NT2/D1 (cell line): ENCODE measurements around the genes PKNOX2, PATE4 and KIRREL3.

- RRBS, 2 experiments = 1 to 2% methylated on average over 21 of the region's 58 CpGs
Measured at GRCh38 chr11:125164373-125165081, at the start of gene PKNOX2. Gene PKNOX2, plus strand, starts transcription at chr11:125164751.

- RRBS, 2 experiments = no CpG with 5 or more reads among the region's 4 CpGs
Measured at GRCh38 chr11:125168132-125168672, 3.7 kb downstream of the PKNOX2 start.

- RRBS, 2 experiments = no CpG with 5 or more reads among the region's 9 CpGs
Measured at GRCh38 chr11:125385312-125385733, 110.7 kb downstream of the FEZ1 start.

GRCh38 chr11:125455882-125456439 is 40.1 kb downstream of the FEZ1 start:
- RRBS, 2 experiments = 96 to 100% methylated on average over 2 of the region's 16 CpGs

DNA sequence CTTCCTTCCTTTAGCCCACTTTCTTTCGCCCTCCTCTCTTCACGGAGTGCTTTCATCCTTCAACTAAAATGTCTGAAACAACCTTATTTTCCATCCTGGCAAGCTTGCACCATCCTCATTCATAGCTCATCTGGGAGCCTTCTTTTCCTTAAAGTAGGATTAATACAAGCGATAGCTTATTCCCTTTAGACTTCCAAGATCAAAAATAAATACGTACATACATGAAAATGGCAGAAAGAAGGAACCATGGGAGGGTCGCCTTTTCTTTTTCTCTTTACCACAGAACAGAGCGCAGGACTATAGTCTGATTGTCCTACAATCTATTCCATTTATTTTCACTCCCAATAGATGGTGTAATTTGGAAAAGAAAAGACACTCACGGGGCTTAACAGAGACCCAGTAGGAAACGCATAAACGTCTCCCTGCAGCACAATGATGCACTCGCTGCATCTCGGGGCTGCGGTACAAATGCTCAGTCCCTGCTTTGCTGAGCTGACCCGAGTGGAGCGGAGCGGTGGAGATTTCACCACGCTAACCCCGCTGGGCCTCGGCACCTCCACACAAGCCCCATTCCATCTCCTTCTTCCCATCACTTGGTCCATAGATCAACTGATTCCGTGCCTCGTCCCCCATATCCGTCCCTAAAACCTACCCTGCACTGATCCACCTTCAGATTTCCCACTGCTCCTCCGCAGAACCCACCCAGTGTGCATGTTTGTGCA is 1.6 kb downstream of the FEZ1 start:
- RRBS, 2 experiments = no CpG with 5 or more reads among the region's 22 CpGs

- RRBS, 2 experiments = no CpG with 5 or more reads among the region's 3 CpGs
Measured at GRCh38 chr11:125833060-125833479, at the start of gene PATE4. Gene PATE4, plus strand, starts transcription at chr11:125833316.

DNA sequence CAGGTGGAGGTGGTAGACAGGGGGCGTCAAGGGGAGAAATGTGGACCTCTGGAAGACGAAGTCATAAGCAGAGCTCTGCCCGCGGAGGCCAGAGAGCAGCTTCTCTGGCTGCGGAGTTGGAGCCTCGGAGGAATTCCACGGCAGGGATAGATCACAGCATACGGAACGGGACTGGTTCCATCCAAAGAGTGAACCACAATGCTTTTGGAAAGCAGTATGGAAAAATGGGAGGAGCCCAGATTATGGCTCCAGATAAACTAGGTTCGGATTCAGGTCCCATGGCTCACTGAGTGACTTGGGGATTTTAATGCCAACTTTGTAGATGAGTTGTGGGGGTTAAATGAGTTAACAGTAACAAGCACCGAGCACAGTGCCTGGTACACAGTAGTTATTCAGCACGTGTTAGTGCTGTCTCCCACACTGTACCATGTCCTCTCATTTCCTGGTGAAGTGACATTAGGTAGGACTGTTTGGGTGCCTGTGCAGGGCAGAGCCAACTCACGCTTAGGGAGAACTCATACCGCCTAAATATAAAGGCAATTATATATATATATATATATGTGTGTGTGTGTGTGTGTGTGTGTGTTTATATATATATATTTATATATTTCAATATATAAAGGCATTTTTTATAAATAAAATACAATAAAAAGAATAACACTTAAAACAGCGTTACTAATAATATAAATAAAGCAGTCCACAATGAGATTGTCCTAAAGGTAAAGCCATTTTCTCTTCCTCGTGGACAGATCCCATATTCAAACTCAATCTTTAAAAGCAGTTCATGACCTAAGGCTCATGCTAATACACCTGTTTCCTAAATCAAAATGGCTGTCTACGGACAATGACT is 12.4 kb downstream of the VSIG10L2 start:
- RRBS, 2 experiments = no CpG with 5 or more reads among the region's 17 CpGs

DNA sequence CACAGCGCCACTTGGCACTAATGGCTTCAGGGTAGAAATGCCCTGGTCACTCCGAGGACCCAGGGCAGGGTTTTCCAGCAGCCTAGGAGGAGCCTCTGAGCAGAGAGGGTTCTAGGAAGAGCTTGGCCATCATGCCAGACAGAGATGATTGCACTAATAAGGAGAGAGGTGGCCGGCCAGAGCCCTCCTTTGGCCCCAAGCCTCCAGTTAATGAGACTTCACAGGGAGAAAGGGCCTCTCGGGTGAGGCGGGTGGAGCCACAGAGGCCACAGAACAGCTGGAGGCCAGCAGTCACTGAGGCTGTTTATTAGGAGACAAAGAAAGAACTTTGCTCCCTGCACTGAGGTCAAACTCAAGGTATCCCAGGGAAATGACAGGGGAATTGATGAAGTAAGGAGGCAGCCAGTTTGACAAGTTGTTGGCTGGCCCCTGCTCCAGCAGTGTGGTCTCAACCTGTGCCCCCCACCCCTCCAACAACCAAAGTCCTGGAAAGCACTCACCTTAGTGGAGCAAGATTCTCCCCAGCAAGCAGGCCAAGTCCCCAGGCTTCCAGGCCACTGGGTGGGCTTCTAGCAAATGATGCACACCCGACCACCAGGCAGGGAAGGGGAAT is 53.4 kb downstream of the RPUSD4 start:
- RRBS, 2 experiments = no CpG with 5 or more reads among the region's 6 CpGs

DNA sequence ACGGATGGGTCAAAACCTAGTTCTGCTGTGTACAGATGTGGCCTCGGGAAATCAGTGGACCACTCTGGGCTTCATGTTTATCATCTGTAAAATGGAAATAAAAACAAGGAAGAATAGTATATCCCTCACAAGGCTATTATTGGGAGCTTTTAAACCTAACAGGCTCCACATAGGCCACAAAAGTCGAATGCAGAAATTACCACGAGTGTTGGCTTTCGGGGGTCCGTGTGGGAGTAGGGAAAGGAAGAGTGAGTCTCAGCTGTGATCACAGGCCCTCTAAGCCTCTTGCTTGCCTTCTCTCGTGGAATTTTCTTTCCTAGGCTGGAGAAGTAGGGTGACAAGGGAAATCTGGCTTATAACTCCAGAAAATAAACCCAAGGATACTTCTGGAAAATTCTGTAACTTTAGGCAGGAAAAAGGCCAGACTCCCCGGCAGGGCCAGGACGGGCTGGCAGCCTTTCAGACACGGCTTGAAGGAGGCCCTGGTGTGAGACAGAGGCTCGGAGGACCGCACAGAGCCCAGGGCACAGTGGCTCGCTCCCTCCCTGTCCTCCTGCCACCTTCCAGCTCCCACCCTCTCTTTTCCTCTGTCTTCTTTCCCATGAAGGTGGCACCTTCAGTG is 19.2 kb downstream of the RPUSD4 start:
- RRBS, 2 experiments = no CpG with 5 or more reads among the region's 13 CpGs

DNA sequence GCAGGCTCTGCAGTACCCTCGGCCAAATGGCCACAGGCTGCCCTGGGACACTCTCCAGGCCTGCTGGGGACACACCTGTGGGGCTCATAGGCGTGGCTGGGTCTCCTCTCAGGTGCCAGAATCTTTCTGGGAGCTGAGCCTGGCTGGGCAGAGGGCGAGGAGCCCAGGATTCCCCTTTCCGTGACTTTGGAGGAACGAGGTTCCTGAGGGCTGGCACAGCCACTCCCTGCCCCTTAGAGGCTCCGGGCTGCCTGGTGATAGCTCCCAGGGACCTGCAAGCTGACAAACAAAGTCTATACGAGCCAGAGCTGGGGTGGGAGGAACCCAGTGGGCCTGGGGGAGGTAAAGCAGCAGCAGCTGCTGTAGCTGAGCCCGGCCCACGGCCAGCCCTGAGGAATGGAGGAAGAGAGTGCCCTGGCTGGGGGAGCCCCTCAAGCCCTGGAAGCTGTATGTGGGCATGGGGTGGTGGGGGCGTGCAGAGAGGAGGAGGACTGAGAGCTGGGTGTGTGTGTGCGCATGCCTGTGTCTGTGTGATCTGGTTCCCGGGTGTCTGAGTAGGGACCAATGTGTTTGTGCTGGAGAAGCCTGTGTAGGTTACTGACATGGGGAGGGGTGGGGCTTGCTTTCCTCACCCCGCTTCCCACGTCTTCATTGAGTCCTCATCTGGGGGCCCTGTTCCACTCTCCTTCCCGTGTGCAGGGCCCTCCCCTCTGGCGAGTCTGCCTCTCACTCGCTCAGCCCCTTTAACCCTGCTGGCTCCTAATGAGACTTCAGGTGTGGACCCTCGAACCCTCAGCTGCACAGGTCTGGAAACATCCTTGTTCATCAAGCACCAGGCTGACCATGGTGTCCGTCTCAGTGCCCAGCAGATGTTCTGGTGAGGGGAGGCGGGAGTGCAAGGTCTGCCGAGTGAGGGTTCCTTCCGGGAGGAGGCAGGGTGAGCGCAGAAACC is 10.7 kb downstream of the ST3GAL4 start:
- RRBS, 2 experiments = no CpG with 5 or more reads among the region's 23 CpGs

GRCh38 chr11:126392425-126393475 is 37.3 kb downstream of the ST3GAL4 start:
- RRBS, 2 experiments = no CpG with 5 or more reads among the region's 13 CpGs

DNA sequence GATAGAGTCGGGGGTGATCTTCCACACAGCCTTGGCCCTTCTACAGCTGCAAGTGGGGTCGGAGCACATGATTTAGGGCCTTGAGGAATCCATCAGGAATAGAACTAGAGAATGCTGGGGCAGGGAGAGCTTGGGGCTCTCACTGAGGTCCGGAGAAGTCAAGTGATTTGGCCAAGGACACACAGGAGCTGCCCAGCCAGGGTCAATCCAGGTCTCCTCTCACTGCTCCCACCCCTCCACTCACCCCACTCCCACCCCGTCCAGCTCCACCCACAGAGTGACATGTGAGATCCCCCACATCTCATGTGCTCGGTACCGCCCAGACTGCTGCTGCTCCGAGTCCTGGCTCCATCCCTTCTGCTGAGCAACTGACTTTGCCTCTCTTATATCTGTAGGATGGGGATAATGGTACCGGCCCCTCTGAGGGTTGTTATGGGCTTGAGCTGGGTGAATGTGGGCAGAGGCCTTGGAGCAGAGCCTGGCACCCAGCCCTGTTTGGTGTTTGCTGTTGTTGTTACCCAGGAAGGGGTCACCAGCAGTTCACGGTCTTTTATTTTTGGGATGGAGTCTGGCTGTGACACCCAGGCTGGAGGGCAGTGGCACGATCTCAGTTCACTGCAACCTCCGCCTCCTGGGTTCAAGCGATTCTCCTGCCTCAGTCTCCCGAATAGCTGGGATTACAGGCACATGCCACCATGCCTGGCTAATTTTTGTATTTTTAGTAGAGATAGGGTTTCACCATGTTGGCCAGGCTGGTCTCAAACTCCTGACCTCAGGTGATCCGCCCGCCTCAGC is 77.0 kb downstream of the ST3GAL4 start:
- RRBS, 2 experiments = no CpG with 5 or more reads among the region's 15 CpGs

GRCh38 chr11:126433463-126433862 is 78.0 kb downstream of the ST3GAL4 start:
- RRBS, 2 experiments = no CpG with 5 or more reads among the region's 6 CpGs

DNA sequence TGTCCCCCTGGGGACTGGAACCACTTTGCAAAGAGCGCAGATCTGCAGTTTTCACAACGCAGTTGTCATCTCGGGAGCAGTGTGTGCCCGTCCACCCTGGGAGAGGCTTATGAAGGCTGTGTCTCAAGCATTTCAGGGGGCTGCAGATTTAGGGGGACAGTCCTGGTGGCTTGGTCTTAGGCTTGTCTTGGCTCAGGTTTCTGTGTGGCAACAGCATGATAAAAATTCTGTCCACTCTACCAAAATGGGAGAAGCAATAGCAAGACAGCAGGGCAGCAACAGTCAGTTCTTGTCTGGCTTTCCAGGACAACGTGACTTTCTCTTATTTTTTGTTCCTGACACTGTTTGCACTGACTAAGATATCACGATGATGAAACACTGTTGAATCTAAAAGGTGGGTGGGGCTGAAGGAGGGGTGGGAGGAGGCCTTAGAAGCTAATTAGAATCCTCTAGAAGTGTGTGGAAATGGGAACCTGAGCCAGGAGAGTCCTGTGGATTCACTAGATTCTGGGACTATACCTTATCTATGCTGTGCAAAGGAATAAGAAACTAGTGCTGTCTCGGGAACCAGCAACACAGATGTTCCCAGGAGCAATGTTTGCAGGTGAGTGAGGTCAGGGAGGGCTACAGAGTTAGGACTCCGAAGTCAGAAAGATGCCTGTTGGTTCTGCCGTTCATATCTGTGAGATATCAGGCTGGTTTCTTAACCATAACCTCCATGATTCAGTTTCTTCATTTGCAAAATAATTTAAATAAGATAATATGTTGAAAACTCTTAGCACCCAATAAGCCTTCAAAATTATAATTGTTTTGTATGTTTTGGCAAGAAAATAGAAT is 300.3 kb downstream of the ST3GAL4 start:
- RRBS, 2 experiments = no CpG with 5 or more reads among the region's 9 CpGs

DNA sequence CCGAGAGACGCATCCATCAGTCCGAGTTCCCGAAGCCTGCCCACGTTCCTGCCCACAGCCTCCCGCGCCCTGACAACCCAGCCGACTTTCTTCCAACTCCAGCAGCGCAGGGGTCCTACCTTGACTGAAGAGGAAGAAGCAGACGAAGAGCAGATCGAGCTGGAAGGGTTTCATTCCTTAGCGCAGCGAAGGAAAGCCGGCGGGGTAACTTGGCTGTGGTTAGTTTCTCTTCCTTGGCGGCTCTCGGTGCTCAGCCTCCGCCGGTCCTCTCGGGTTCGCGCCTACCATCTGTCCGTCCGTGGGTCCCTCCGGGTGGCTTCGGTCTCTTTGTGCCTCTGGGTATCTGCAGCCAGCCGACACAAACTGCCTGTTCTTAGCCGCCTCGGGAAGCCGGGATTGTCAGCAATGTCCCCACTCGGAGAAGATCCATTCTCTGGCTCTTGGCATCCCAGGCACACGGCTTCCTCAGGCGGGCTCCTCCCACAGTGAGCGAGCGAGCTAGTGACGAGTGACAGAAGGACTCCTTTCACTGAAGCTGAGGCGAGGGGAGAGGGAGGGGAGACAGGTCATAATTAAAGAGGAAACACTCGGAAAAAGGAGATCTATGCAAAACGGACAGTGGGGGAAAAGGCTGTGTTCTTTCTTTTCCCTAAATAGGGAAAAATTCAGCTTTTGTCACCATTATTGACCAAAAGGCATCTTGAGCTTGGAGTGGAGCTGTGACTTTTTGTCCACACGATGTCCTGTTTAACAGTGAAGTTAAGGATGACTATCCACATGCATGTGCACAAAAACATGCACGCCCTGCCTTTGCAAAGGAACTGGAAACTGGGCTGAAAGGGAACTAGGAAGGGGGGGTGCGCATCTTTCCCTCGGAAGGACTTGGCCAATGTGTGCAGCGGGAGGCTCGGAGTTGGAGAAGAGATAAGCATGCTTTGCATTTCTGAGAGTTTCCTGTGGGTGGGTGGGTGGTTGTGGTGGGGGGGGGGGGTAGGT is at the start of gene KIRREL3:
KIRREL3 (minus strand) TSS at position 435 of the 996 bp plus-strand sequence.
- RRBS, 2 experiments = 13 to 22% methylated on average over 16 of the region's 45 CpGs

GRCh38 chr11:127105851-127106839 is 105.6 kb upstream of the KIRREL3 start:
- RRBS, 2 experiments = 95 to 100% methylated on average over 2 to 3 of the region's 11 CpGs

DNA sequence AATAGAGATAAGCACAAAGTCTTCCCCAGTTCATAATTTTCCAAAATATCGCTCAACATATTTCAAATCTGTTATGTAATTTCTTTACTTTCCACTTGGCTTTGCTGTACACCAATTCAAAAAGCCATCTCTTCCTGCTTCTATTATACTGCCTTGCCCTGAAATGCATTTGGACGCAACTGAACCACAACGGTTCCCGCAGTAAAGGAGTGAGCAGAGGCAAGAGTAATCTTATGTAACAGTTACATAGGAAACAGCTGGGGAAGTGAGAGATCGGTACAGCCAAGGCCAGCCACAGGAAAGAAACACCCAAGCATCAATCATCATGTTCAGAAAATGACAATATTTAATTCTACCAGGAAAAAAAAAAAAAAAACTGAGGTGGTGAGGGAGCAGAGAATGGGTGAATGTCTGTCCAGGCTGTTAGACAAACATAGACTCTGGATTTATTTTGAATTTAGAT is 392.2 kb downstream of the ETS1 start:
- RRBS, 2 experiments = no CpG with 5 or more reads among the region's 5 CpGs

DNA sequence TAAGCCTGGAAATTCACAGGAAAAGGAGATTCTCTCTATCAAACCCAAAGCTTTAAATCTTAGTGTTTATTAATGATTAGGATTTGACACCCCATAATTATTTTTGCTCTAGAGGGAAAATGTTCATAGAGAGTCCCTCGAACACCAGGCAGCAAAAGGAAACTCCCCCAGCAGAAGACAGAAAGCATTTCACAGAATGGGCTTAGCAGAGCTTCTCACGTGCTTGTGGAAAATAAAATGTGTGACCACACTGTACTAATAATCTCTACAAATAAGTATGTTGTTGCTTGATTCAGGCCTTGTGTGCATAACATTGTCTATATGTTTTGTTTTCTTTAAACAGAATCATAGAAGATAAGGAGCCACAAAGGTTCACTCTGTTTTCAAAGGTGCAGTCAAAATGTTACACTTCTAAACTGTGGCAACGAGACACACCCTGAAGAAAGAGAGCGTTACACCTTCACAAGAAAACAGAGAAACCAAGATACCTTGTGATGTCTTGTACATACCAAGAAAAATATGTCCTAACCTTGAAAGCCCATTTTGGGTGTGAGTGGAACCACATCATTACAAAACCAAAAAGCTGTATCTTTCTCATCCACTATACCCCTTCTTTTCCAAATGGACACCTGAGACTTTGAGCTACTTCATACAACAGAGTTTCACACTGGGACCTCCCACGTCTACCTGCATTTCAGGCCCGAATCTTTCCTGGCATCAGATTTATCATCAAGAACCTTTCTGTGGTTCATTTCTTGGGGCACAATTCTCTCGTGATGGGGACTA is 282.5 kb downstream of the ETS1 start:
- RRBS, 2 experiments = no CpG with 5 or more reads among the region's 7 CpGs

DNA sequence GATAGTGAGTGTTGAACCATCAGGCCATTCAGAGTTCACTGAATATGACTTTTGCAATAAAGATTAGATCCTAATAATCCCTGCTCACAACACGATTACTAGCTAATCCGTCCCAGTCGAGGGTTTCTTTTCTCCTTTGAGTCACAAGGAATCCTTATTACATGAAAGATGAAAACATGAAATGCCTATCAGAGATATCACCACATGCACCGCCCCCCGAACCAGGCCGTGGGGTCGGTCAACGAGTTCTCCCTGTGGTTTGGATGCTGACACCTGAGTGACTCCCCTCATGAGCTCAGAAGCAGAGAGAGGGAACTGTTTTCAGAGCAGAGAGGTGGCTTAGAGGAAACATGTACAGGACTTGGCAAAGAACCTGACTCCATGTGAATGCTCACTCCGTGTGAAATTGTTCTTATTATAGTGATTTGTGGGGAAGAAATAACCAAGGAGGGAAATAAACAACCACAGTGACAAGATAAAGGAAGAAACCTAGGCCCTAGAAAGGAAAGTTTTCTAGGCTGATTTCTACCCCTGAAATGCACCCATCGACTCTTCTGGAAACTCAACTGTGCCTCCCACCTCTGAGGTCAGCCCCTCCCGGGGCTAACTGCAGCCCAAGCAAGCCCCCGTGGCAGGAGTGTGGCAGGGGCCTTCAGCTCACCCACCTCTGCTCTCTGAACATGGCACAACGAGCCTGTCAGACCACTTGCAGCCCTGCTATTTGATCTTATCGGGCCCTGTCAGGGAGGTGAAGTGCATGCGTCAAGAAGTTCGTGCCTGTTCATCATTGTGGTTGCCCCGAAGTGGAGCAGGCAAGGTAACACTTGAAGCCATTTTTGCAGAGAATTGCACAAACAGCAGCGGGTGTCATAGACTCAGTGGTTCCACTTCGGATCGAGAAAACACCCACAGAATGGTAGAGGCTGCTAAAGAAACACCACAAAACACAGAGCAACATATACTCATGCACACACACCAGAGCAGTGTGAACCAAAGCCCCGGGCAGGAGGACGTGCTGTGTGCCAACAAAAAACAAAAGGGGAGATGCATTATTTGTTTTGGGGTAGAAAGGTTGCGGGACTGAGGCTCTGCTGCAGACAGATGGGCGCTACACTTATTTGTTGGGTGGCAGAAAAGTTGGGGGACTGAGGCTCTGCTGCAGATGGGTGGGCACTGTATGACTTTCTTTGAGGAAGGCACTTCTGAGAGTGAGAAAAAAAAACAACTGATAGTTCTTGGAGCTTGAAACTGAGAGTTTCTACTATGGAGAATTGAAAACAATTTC is 262.9 kb downstream of the ETS1 start:
- RRBS, 2 experiments = no CpG with 5 or more reads among the region's 24 CpGs

- RRBS, 2 experiments = no CpG with 5 or more reads among the region's 12 CpGs
Measured at GRCh38 chr11:128341094-128341774, 246.1 kb downstream of the ETS1 start.